ReNcell CX (cell line): Measurements from ENCODE around the gene CHST12.

- PRO-cap: no peak
These were observed 112.4 kb downstream of the MAD1L1 start for GRCh38 chr7:2120206-2120928.

DNA sequence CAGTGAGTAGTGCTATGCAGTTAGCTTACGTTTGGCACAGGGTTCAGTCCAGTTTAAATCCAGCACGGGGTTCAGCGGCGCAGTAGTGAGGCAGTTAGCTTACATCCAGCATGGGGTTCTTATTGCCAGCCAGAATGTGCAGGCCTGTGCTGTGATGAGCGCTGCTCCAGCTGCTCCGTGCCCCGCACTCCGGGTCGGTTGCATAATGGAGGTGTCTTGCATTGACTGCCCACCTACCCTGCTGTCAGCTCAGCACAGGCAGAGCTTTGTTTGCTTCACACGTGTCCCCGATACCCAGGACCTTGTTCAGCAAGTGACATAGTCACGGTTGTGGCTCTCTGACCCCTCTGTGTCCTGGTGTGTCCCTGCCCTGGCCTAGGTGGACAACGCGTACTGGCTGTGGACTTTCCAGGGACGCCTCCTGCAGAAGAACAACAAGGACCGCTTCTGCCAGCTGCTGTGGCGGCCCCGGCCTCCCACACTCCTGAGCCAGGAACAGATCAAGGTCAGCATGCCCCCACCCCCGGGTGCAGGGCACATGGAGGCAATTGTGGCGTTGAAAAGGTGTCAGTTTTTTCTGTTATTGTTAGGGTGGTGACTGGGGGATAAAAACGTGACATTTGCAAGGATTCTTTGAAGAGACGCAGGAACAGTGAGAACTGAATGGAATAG, 22.1 kb downstream of the EIF3B start:
- PRO-cap: no peak

- PRO-cap: bidirectional peak, plus-strand start at chr7:2403617, minus-strand start at chr7:2403284
These were observed at the start of gene CHST12 for GRCh38 chr7:2402992-2403731. CHST12 (plus strand) TSS chr7:2403611.

GRCh38 chr7:2478453-2478875, 2.3 kb upstream of the GRIFIN start:
- PRO-cap: no peak

- PRO-cap: no peak
These were observed 5.1 kb downstream of the LFNG start for GRCh38 chr7:2524589-2525177.

DNA sequence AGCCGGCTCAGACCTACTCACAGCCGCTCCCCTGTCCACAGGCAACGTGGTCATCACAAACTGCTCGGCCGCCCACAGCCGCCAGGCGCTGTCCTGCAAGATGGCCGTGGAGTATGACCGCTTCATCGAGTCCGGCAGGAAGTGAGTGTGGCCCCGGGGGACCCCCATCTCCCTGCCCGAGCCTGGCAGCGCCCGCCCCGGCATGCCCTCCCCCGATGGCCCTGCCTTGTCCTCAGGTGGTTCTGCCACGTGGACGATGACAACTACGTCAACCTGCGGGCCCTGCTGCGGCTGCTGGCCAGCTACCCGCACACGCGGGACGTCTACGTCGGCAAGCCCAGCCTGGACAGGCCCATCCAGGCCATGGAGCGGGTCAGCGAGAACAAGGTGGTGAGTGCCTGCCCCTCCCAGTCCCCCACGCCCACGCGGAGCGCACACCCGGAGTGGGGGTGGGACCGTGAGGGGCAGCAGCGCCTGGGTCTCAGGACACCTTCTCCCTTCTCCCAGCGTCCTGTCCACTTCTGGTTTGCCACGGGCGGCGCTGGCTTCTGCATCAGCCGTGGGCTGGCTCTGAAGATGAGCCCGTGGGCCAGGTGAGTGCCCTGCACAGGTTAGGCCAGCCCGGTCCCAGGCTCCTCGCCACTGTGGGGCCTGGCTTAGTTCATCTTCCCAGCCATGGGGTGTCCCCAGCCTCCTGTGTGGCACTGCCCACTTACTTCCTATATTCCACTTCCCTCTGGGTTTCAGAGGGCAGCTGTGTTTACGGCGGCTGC, 5.8 kb downstream of the LFNG start:
- PRO-cap: no peak

DNA sequence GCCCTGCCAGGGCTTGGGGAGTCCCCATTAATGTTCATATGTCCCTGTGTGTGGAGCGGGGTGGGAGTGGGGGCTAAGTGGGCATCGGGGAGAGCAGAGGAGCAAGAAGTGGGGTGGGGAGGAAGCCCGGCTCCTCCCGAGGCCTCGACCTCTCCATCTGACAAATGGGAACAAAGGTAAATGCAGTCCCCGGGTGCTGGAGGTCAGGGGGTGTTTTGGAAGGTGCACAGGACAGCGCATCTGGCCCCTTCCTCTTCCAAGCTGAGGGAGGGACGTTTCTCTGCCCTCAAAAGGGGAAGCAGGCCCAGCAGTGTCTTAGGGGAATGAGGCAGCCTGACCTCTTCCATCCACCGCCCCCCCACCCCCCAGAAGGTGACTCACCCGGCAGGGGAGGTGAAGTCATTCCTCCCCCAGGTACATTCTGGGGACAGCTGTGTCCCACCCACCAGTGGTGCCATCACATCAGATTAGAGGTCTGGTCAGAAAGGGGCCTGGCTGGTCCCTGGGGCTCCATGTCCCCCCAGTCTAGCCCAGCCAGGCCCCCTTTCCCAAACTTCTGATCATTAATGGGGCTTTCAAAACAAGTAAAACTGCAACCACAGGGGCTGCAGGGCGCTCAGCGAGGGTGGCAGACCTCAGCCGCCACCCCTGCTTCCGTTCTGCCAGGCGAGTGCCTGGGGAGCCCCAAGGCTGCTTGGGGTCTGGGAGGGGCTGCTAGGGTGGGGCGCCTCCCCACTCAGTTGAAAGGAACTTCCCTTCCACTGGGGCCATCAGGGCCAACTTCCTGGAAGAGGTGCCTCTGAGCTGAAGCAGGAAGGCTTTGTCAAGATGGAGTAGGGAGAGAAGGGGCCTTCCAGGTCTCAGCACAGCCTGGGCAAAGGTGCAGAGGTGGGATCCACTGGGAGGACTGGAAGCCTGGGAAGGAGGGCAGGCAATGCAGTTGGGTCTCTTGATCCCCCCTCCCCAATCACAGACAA, 10.8 kb downstream of the LFNG start:
- PRO-cap: no peak

DNA sequence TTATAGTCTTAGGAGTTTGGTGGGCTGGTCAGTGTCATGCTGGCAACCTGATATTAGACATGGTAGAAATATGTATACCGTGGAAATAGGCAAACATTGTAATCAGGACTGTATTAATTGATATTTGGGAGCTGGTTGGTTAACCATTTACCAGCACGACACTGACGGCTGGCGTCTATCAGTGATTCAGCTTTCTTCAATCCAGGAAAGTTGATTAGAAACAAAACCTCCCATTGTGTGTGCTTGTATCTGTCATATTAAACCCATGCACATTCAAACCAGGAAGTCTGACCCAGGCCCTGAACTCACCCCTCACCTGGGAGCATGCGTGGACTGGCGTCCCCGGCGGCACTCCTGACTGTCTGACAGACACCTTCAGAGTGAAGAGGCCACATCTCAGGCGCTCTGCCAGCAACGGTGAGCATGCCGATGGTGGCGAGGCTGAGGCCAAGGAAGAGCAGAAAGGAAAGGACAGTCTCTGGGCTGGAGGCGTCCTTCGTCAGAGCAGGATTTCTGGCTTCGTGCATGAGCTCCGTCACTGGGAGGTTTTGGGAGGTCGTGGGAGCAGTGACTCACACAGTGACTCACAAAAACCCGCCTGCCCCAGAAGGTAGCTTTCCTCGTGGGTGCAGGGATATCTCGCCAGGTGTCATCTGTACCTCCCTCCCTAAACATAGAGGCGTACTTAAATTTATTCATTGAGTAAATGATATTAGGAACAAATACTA, 13.3 kb downstream of the IQCE start:
- PRO-cap: no peak

DNA sequence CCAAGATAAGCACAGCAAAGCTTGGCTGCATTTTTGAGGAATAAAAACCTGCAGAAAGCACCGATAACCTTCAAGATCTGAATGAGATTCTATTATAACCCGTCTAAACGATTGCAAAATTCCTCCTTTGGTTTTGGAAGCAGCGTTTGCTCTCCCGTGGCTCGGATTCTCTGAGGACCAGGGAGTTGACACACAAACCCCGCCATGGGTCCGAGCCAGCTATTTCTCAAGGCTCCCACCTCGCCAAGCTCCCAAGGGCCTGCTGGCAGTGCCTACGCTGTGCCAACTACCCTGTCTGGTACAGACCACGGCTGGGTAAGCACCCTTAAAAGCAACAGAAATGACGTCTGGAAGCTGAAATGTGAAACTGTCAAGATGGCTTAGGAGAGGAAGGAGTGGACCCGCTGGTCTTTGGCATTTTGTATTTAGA, 17.6 kb upstream of the TTYH3 start:
- PRO-cap: no peak

DNA sequence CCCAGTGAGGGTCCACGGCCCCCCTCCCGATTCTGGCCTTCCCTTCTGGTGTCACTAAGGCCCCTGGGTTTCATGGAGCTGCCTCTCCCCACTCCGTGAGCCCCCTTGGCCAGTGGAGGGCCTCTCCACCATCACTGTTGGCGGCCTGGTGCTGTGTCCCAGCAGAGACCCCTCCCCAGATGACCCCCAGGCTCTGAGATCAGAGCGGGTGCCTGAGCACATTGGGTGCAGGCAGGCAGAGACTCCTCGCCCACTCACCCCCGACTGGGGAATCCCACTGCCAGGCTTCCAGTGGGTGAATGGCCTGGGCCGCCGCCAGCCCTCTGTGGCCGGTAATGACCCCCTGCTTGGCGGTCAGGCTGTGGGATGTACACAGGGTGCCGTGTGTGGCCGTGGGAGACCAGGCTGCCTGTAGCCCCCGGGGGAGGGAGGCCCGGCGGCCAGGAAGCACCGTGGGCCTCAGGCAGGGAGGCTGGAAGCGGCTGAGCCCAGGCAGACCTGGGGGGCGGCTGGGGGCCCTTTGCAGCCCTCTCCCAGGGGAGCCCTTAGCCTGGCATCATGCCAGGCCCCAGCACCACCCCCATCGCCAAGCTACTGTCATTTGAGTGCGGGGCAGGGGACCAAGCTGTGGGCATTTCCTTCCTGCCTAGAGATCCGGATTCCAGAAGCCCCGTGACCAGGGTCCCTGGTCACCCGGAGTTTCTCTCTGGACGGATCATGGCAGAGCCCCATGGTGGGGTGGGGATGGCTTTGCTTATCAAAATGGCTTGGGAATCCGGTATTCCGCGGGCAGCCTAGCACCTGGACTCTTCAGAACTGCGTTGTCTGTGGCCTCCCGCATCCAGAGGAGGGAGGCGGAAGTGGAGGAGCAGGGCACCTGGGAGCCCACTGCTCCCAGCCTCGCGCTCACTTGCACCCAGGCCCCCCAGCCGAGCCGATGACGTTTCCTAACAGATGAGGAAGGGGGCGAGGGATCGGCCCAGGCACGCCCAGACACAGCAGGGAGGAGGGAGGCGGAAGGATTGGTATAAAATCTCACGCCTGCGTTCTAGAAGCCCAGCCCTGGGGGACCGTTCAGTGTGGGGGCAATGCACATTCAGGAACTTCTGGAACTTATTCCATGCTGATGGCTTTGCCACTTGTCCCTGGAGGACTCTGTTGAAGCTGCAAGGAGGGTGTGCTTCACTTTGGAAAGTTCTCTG, 1.1 kb downstream of the TTYH3 start:
- PRO-cap: bidirectional peak, plus-strand start at position 440 of the sequence, minus-strand start at position 260 of the sequence; bidirectional peak, plus-strand start at position 1,065 of the sequence, minus-strand start at position 884 of the sequence

- PRO-cap: no peak
These were observed 26.0 kb upstream of the AMZ1 start for GRCh38 chr7:2661951-2662429.

DNA sequence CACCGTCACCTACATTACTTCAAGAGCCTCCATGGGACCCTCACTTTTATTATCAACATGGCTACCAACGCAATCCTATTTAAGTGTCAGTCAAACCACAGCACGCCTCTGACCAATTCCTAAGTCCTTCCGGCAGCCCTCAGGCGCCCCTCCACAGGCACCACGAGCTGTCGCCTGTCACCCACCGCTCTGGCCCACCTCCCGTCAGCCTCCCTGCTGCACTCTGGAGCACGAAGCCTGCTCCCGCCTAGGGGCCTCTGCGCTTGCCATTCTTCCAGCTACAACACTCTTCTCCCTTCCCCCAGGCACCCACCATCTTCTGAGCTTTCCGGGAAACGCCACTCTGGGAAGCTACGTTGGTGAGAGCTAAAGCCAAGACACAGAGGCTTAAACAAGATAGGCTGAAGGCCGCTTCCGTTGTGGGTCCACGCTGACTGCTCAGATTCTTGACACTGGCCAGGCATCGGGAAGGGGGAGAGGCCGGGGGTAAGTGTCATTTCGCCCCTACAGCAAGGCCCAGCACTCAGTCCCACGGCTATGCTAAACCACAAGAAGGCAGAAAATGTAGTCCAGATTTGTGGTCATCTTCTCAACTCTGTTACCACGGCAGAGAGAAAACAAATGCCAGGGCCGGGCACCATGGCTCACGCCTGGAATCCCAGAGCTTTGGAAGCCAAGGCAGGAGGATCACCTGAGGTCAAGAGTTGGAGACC, 56.7 kb downstream of the GNA12 start:
- PRO-cap: no peak

GRCh38 chr7:2796144-2797161, 47.7 kb downstream of the GNA12 start:
- PRO-cap: no peak

- PRO-cap: no peak
These were observed 708 bp downstream of the GNA12 start for GRCh38 chr7:2843413-2843786.

GRCh38 chr7:3094660-3095411, 51.2 kb upstream of the CARD11 start:
- PRO-cap: no peak

GRCh38 chr7:3106391-3106966, 62.8 kb upstream of the CARD11 start:
- PRO-cap: no peak

DNA sequence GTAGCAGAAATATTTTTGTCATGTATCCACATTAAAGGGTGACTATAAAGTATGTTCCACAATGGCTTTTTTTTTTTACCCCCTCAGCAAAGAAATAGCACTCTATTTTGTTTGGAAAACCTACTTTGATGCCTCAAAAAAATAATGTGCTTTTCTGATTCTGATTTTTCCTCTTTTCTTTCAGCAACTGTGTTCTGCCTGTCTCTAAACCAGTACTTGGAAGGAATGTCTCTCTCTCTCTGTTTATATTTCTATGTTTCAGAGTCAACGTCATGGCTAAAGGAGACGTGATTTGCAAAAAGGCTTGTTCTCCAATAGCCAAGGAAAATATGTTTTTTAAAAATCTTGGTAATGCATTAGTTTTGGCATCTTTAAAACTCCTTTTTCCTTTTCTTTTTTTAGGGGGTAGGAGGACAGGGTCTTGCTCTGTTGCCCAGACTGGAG, 56.0 kb upstream of the SDK1 start:
- PRO-cap: no peak

DNA sequence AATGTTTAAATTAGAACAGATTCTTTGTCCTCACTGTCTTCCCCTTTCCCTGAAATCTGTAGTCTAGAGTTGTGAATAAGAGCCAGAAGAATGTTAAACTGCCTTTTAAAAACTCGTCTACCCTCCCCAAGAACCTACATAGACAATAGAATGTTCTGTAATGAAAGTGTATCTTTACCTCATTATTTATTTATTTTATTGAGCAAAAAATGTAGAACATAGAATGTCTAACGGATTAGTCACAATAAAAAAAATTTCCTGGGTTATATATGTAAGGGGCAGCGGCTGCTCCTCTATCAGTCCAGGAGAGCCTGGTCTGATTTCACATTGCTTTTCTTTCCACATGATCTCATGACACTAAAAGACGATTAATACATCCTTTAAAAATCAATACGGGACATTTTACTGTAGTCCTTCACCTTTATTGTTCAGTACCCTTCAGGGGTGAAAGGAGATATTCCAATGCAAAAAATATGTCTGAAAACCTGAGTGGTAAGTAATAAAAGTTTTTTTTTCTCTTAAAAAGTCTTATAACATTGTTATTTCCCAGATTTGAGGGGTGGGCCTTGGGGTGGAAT, 135.8 kb downstream of the SDK1 start:
- PRO-cap: no peak

- PRO-cap: no peak
These were observed 296.2 kb downstream of the SDK1 start for GRCh38 chr7:3597267-3597723.

- PRO-cap: no peak
These were observed 351.2 kb downstream of the SDK1 start for GRCh38 chr7:3651978-3652833.